Mucosa of descending colon (tissue), 1 donor: ENCODE measurements around a stretch of chr22.

DNA sequence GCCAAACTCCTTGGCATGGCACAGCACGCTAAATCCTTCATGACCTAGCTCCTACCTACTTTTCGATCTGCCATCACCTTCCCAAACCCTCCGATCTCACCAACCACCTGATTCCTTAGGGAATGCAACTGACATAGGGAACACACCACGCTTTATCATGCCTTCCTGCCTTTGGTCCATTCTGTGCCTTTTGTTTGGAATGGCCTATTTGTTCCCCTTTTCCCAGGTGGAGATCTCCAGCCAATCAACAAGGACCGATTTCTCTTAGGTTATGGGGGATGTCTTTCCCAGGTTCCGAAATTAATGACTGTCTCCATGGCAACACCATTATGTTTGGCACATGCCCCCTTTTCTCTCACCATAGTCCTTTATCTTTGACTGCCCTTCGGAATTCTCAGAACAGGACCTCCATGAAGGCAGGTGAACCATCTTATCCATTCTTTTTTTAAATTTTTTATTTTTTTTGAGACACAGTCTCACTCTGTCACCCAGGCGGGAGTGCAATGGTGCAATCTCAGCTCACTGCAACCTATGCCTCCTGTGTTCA lies 374.1 kb downstream of the LARGE1 start:
- PRO-cap: no peak

- PRO-cap: no peak
Observed at GRCh38 chr22:33704759-33705236, 215.5 kb downstream of the LARGE1 start.

DNA sequence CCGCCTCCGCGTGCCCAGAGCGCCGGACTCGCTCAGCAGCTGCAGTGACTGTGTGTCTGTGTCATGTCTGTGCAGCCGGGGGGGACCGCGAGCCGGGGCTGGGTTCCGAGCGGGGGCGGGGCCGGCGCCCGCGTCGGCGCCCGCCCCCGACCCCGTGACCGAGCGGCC lies 568 bp upstream of the LARGE1 start:
- PRO-cap: bidirectional peak, plus-strand start outside the sequence, minus-strand start at position 43 of the sequence

DNA sequence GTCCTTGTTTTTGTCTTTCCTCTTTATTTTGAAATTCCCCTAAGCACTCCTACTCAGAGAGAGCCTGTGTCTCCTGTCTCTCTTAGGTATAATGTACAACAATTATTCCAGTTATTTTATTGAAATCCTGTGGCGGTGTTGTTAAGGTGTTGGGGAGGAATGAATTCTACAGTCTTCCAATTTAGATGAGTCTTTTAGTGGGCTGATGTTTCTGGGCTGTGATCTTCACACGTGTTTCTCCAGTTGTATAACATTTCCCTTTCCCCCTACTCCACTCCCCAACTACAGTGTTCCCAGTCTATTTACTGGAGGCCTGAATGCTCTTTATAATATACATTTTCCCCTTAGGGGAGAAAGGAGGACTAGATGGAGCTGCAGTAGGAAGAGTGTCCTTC lies 485.5 kb upstream of the ISX start:
- PRO-cap: no peak

DNA sequence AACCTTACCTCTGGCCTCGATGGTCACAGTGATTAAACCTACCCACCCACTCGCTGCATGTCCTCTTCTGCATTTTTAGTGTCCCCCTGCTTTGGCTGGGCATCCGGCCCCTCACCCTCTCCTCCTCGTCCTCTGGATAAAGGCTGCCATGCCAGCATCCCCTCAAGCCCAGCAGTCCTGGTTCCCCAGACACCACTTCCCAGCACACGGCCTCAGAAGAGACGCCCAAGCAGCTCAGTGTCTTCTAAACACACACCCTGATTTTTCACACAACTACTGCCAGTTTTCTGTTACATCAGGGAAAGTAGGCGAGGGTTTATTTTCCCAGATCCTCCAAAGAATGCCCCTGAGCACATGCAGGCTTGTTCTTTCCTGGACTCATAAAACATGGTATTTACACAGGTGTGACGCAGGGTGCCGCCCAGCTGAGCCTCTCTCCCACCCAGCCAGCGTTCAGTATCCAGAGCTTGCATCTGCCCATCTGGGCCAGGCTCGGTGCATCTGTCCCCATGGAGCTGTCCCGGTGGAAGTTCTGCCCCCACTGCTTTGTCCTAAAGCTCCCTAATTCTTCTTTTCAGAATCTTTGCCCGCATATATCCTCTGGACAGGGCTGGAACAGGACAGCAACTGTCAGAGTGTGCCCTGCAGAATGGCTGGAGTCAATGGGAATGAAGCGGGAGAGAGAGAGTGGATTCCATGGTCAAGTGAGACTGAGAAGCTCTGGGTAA lies 44.9 kb upstream of the ISX start:
- PRO-cap: unidirectional peak, plus-strand start at position 476 of the sequence

GRCh38 chr22:35111249-35111907 lies 45.4 kb downstream of the ISX start:
- PRO-cap: unidirectional peak, minus-strand start at chr22:35111369

- PRO-cap: bidirectional peak, plus-strand start at chr22:35134935, minus-strand start at chr22:35134710
Observed at GRCh38 chr22:35134613-35135164, 68.7 kb downstream of the ISX start.

DNA sequence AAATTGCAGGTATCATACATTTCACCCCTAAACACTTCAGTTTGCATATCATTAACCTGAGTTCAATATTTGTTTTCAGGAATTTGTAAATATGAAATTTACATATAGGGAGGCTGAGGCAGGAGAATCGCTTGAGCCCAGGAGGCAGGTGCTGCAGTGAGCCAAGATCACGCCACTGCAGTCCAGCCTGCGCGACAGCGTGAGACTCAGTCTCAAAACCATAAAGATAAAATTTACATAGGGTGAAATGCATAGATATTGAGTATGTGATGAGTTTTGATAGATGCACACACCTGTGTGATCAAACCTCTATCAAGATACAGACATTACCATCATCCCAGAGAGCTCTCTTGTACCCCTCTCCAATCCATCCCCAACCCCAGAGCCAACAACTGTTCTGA lies 10.6 kb downstream of the HMGXB4 start:
- PRO-cap: no peak

DNA sequence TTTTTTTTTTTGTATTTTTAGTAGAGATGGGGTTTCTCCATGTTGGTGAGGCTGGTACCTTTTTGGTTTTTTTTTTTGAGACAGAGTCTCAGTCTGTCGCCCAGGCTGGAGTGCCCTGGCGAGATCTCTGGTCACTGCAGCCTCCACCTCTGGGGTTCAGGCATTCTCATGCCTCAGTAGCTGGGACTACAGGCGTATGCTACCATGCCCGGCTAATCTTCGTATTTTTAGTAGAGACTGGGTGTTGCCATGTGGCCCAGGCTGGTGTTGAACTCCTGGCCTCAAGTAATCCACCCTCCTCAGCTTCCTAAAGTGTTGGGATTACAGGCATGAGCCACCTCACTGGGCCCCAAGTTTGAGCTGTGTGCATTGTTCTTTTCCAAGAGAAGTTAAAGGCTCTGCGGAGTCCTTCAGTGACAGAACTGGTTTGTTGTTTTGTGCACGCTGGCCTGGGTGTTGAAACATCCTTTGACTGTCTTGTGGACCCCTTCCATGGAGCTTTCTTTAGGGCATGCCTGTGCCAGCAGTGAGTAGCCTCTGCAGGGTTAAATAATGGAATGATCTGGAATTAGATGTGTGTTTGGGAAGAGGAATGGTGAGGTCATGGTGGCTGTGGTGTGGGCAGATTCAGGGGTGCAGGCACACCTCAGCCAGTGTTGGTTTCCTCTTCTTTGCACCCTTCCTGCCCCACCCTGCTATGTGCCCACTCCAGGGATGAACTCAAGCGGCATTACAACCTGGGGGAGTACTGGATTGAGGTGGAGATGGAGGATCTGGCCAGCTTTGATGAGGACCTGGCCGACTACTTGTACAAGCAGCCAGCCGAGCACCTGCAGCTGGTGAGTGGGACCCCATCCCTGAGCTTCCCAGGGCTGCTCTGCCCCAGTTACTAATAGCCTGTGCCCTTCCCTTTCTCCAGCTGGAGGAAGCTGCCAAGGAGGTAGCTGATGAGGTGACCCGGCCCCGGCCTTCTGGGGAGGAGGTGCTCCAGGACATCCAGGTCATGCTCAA lies 2.9 kb downstream of the MCM5 start:
- PRO-cap: no peak

GRCh38 chr22:35587298-35588146 lies 29.6 kb downstream of the MB start:
- PRO-cap: no peak

DNA sequence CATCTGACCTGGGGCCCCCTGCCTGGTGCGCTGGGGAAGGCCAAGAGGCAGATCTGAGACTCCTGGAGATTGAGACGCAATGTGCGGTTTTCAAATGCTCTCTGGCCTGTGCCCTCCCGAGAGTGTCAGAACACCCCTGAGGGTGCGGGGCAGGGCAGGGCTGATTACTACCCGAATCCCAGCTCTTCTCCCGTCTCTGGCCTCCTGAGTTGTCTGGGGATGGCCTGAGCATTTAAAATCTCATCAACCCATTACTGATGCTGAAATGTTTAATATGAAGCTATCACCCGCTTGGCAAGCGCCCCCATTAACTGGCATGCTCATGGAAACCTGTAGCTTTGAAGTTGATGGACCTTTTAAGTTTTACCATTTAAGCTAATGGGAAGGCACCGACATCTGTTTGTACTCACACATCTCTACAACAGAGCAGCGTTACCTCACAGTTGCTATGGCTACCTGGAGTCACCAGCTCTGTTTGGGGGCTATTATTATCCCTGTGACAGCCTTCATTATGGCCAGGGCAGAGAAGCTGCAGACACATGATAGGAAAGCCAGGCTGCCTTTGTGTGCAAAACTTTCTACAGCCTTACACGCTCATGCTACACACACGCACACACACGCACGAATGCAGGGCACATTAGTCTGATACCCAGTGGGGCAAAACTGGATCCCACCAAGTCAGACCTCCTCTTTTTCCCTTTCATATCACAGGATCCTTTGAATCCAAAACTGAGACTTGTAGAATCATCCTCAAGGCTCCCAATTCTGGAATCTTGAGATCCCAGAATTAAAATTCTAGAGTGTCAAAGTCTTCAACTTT lies 3.7 kb upstream of the MB start:
- PRO-cap: no peak

- PRO-cap: no peak
Observed at GRCh38 chr22:35660268-35660703, 12.0 kb downstream of the APOL6 start.

GRCh38 chr22:35741798-35742499 lies 24.3 kb downstream of the APOL5 start:
- PRO-cap: no peak

DNA sequence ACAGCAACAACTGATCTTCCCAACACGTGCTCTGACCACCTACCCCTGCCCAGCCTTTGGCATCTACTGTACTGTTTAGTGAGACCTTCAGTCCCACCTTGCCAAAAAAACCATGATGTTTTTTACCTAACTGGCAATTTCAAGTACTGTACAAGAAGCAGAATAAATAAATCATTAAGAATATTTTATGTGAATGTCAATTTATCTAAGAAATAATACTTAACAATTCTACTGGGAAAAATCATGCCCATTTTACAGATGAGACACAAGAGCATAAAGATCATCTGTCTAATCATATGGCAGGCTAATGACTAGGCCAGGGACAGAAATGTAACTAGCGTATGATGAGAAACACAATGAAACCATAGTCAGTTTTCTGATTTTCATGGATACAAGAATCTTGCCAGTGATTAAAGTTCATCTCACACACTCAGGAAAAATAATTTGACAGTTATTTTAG lies 143.4 kb downstream of the RBFOX2 start:
- PRO-cap: no peak

GRCh38 chr22:35993629-35994313 lies 34.9 kb downstream of the RBFOX2 start:
- PRO-cap: no peak

- PRO-cap: no peak
Observed at GRCh38 chr22:36165416-36165678, 4.8 kb upstream of the APOL3 start.

- PRO-cap: no peak
Observed at GRCh38 chr22:36237370-36237820, 1.9 kb downstream of the APOL2 start.

GRCh38 chr22:36285385-36286134 lies 32.6 kb downstream of the APOL1 start:
- PRO-cap: no peak

DNA sequence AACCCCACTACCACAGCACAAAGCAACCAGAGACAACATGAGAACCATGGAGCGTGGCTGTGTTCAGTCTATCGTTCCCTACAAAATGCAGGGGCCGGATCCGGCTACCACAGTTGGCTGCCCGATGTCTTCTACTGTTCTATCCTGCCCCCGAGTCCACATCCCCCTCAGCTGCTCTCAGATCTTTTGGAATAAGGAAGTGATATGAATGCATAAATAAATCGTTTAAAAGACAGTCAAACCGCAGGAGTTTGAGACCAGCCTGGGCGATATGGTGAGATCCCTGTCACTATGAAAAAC lies 36.9 kb downstream of the APOL1 start:
- PRO-cap: no peak

DNA sequence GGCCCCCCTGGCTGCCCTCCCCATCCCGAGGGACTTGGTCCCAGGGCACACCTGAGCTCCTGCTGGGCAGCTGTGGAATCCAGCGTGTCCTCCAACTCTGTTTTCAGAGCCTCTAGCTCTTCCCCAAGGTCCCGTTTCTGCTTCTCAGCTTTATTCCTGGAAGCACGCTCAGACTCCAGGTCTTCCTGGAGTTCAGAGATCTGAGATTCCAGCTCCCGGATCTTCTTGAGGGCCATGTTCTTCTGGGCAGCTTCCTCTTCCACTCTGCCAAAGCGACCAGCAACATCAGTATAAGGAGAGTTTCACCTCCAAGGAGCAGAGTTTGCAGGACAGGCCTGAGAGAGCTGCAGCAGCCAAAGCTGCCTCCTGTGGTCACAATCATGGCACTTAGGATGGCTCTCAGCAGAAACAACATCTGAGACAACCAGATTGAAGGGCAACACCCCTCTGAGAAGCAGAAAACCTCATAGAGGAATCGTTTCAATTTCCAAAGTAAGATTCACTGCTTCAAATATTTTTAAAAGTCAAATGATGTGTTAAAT lies 42.6 kb downstream of the APOL1 start:
- PRO-cap: no peak